Pericardium (tissue), 1 donor: ENCODE results near the genes BLTP3A and TEAD3.

- RRBS: no CpG with 5 or more reads among the region's 8 CpGs
These were observed 7.6 kb downstream of the ILRUN start for GRCh38 chr6:34688890-34689467.

DNA sequence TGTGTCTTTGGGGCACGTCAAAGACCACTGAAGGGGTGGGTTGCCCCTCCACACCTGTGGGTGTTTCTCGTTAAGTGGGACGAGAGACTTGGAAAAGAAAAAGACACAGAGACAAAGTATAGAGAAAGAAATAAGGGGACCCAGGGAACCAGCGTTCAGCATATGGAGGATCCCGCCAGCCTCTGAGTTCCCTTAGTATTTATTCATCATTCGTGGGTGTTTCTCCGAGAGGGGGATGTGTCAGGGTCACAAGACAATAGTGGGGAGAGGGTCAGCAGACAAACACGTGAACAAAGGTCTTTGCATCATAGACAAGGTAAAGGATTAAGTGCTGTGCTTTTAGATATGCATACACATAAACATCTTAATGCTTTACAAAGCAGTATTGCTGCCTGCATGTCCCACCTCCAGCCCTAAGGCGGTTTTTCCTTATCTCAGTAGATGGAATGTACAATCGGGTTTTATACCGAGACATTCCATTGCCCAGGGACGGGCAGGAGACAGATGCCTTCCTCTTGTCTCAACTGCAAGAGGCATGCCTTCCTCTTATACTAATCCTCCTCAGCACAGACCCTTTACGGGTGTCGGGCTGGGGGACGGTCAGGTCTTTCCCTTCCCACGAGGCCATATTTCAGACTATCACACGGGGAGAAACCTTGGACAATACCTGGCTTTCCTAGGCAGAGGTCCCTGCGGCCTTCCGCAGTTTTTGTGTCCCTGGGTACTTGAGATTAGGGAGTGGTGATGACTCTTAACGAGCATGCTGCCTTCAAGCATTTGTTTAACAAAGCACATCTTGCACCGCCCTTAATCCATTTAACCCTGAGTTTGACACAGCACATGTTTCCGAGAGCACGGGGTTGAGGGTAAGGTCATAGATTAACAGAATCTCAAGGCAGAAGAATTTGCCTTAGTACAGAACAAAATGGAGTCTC is 23.1 kb upstream of the ILRUN start:
- RRBS: no CpG with 5 or more reads among the region's 23 CpGs

DNA sequence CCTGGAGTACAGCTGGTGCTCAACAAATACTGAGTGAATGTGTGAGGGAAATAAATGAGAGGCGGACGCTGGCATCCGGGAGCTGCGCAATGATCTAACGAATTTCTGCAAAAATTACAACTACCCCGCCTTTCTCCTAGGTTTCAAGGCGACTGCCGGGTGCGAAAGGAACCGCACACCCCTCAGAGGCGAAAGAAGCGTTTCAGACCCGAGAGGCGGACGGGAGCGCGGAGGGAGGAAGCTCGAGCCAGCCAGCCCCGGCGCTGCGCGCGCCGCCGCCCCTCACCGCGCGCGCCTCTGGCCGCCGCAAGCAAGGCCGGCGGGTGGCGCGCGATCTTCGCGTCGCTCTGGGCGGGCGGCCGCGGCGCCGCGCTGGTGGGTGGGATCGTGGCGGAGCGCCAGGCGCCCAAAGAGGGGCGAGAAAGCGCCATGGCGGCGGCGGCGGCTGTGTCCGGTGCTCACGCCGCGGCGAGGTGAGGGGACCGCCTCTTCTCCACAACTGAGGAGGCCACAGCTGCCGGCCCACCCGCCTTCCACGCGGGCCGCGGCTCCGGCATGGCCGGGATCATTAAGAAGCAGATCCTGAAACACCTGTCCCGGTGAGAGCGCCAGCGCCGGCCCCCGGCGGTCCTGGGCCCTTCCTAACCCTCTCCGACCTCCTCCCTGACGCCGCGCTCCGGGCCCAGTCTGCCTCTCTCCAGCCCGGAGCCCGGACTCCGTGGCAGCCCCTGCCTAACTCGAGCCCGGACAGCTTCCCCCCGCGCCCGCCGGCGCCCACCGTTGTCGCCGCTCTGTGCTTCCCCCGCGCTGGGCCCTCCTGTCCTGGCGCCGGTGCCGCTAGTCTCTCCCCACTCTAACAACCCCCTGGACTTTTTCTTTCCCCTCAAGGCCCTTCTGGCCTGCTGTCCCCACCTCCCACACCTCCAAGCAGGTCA is at the start of gene BLTP3A:
Gene BLTP3A (plus strand): TSS at position 388 of the 935 bp plus-strand sequence.
- RRBS: 1% methylated on average over 50 of the region's 99 CpGs

GRCh38 chr6:34992003-34992485 is 103.0 kb downstream of the ANKS1A start:
- RRBS: no CpG with 5 or more reads among the region's 4 CpGs

DNA sequence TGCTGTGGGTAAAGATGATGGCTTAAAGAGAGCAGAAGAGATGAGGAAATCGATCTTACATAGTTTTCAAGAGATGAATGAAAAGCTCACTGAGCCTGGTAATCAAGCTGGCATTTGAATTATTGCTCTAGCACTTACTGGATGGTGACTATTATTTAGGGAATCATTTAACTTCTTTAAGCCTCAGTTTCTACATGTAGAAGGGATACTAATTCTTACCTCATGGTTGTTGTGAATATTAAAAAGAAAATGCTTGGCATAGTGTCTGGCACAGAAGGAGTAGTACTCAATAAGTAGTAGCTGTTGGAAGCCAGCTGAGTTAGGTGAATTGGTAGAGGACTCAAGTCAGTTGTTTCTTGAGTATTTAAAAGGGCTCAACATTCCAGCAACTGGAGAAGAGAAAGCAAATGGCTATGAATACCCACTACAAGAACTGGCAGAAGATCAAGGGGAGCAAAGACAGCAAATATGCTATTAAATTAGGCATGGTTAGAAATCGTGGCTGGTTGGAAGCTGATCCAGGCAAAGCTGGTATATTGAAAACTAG is 121.9 kb downstream of the ANKS1A start:
- RRBS: no CpG with 5 or more reads among the region's 2 CpGs

DNA sequence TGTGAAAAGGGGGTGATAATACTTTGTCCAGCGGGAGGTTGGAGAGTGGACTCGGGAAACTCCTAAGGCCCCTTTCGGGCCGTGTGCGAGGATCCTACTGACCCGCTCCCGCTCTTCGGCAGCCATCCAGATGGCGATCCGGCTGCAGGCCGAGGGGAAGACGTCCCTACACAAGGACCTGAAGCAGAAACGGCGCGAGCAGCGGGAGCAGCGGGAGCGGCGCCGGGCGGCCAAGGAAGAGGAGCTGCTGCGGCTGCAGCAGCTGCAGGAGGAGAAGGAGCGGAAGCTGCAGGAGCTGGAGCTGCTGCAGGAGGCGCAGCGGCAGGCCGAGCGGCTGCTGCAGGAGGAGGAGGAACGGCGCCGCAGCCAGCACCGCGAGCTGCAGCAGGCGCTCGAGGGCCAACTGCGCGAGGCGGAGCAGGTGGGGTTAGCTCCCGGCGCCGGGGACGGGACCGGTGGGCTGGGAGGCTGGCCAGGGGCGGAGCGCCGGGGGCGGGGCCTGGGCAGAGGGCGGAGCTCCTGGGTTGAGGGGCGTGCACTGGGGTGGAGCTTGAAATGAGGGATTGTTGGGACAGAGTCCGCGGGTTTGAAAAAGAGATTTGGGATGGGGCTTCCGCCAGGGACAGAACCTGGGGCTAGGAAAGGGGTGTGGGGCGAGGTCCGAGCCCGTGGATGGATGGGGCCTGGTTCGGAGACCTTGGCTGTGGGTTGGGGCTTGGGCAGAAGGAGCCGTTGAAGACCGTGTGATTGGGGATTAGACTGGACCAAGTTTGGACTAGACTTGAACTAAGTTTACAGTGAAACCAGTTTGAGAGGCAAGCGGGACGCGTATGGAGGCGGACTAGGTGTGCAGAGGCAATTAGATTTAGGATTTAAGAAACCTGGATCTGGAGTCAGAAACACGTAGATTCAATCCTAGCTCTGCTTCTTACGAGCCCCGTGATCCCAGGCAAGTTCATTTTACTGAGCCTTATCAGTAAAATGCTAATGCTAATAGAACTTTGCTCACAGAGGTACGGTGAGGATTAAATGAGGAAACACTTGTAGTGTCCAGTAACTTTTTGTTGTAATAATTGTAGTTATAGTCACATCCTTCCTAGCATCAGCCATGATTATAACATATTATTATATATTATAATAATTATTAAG is 20.8 kb downstream of the DEF6 start:
- RRBS: 13% methylated on average over 11 of the region's 65 CpGs

DNA sequence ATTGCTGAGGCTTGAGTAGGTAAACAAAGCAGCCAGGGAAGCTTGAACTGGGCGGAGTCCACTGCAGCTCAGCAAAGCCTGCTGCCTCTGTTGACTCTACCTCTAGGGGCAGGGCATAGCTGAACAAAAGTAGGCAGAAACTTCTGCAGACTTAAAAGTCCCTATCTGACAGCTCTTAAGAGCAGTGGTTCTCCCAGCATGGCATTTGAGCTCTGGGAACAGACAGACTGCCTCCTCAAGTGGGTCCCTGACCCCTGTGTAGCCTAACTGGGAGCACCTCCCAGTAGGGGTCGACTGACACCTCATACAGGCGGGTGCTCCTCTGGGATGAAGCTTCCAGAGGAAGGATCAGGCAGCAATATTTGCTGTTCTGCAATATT is 10.0 kb upstream of the PPARD start:
- RRBS: no CpG with 5 or more reads among the region's 3 CpGs

DNA sequence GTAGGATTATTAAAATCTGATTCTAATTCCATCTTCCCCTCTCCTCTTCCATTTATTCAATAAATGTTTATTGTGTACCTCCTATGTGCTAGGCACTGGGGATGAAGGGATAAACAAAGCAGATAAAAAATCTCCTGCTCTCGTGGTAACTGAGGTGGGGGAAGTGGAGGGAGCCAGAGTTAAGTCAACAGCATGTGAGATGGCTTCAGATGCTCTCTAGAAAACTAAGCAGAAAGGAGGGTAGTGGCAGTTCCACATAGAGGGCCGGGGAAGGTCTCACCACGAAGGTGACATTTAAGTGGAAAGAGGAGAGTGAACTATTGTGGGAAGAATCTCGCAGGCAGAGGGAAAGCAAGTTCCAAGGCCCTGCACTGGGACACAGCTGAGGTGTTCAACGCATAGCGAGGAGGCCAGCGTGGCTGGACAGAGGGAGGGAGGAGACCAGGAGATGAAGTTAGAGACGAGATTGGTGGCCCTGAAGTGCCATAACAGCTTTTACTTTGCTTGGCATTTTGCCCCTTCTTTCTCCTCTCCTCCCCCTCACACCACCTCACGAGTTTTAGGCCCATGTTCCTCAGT is 16.5 kb downstream of the PPARD start:
- RRBS: no CpG with 5 or more reads among the region's 9 CpGs

- RRBS: no CpG with 5 or more reads among the region's 6 CpGs
These were observed 17.8 kb downstream of the PPARD start for GRCh38 chr6:35359912-35360807.

DNA sequence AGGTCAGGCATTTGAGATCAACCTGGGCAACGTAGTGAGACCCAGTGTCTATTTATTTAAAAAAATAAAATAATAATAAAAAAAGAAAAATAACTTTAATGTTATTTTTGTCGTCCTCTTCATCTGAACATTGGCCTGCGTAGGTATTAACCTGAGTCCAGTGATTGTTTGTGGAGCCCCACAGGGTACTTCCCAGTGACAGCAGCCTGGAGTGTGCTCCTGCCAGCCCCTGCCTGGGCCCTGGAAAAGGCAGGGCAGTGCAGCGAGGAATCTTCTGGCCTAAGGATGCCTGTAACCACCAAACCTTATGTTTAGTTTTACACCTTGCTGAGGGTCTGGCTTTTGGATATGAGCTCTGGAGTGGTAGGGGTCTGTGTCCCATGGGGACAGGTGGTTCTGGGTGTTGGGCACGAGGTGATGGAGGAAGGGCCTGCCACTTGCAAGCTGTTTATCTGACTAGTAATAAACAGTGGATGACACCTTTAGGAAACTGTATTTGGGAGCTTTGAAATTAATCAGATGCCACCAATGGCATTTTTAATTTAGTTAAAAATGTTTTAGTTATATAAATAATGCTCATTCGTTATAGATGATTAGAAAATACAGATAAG is 19.2 kb downstream of the PPARD start:
- RRBS: no CpG with 5 or more reads among the region's 6 CpGs

GRCh38 chr6:35425663-35426452 is 26.3 kb upstream of the FANCE start:
- RRBS: no CpG with 5 or more reads among the region's 23 CpGs

DNA sequence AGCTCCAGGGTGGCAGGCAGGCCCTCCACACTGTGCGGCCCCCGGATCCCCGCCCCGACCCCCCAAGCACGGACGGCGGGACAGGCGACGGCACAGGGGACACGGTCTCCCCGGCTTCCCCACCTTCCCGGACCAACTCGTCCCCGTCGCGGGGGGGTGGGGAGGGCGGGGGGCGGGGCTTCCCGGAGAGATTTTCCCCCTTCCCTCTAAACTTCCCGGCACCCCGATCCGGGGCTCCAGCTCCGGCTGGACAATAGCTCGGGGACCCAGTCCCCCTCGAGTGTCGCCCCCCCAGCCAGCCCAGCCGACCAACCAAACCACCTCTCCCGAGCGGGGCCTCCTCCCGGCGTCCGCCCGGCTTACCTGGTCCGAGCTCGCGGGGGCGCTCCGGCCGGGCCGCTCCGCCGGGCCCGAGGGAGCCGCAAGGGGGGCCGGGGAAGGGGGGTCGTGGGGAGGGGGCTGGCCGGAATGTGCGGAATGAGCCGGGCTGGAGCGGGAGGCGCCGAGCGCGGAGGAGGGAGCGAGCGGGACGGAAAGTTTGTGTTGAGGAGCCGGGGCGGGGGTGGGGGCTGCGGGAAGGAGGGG is at the start of gene TEAD3:
Gene TEAD3 (minus strand): TSS at position 545 of the 585 bp plus-strand sequence.
- RRBS: 2% methylated on average over 37 of the region's 60 CpGs

DNA sequence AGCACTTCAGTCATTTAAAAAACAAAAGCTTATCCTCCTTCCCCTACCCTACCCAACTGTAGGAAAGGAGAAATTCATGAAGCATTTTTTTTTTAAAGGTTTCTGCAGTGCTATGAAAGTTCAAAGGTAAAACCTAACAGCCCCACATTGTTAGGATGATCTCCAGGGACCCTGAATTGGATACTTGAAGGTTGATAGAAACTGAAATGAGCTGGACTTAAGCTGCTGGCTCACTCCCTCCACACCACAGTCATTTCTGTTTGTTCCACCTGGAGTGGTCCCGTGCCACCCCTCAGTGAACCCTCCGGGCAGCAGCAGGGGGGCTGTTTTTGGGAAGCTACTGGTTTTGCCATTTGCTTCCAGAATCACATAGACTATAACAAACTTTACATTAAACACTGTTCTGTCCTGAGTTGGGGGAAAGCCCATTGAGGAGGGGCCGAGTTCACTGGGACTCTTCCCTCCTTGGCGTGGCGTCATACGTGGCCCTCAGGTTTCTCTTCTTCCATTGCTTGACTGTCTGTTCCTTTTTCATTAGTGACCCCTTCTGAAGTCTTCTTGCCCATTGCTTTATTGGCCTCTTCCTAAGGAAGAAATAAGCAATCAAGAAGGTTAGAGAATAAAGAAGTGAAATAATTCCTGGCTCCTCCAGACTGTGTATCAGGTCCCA is 62.8 kb upstream of the TULP1 start:
- RRBS: no CpG with 5 or more reads among the region's 6 CpGs

DNA sequence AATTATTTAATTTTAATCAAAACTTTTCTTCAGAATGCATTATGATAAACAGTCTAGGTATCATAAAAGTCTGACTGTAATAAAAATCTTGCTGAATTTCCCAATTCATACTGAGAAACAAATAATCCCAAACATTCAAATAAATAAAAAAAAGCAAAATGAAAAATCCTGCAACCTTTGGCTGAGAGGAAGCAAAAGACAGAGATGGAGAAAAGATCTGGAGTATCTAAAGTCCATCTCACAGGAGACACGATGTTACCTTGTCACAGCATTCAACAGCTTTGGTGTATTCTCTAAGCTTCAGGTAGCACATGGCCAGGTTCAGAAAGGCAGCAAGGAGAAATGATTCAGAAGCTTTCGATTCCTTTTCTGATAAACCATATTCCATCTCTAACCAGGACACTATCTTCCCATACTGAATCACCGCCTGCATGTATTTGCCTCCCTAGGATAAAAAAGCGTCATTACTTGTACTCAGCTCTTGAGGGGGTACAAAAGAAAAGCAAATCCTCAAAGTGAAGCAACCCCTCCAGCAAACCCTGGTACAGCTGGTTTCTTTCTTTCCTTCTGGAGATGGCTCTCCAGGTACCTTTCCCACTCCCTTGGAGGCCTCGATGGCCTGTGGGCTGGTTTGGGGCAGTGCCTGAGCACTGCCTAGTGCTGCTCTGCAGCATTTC is 67.2 kb upstream of the TULP1 start:
- RRBS: no CpG with 5 or more reads among the region's 5 CpGs

GRCh38 chr6:35591039-35591549 is 78.4 kb upstream of the TULP1 start:
- RRBS: no CpG with 5 or more reads among the region's 1 CpG

- RRBS: no CpG with 5 or more reads among the region's 5 CpGs
These were observed 4.3 kb downstream of the FKBP5 start for GRCh38 chr6:35684321-35684831.

DNA sequence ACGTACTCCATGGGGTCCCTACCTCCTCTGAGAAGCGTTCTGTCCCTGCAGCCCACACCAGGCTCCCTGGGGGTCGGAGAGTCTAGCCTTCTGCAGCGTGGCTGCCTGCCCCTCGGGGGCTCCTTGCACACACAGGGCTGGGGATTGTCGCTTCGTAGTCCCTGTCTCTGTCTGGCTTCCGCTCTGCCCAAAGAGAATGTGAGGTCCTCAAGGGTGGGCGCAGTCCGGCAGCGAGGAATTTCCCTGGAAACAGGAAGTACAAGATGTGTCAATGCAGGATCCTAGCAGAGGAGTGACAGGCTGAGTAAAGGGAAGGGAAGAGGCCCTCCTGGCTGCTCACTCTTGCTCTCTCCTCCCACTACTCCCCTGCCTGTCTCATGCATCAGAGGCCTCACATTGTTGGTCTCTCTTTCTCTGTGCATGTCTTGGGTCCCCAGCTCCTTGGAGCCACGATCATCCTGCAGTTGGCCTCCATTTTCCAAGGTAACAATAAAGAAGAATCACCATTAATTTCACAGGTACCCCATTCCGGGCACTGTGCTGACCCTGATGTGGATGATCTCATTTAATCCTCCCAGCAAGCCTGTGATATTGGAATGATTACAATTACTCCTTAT is 16.4 kb upstream of the ARMC12 start:
- RRBS: no CpG with 5 or more reads among the region's 13 CpGs

GRCh38 chr6:35760241-35760714 is 16.1 kb upstream of the CLPSL2 start:
- RRBS: no CpG with 5 or more reads among the region's 7 CpGs

DNA sequence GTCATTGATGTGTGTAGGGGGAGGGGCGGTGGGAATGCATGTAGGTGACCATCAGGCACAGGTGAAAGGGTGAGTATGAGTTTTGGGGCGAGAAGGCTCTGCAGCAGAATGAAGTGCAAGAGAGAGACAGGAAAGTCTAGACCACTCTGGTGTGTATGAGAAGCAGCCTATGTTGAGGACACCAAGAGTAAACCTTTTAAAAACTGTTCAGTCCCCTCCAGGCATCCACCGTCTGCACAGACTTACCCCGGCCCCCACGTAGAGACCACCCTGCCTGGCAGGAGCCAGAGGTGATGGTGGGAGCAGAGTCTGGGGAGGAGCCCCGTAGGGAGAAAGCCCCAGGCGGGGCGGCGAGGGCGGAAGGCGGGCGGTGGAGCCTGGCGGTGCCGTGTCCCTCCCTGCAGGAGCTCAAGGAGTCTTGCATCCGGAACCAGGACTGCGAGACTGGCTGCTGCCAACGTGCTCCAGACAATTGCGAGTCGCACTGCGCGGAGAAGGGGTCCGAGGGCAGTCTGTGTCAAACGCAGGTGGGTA is 5.8 kb downstream of the CLPSL1 start:
- RRBS: 36% methylated on average over 4 of the region's 23 CpGs